ENCODE results near the gene LRRN3.

DNA sequence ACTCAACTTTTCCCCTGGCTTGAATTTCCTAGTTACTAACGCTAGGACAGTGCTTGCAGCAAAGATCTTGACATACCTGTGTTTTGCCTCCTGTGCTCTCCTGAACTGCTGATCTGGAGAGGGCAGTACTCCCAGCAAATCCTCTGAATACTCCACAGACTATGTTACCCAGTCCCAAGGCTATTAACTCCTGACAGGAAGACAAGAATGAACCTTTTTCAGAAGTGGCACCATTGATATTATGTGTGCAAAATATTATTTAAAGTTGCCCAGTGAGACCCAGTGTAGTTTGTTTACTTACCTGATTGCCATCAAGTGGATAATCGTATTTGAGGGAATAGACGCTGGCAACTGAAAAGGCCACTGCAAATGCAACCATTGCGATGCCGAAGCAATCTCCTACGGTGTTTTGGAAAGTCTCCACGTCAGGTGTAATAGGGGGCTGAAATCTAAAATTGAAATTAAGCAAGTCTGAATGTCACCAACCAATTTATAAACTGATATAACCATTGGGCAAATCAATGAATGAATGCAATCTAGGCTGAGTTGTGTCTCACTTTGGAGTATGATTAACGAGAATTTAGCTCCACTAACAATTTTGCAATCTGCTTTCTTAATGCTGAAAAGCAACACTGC is 20.0 kb downstream of the SLC26A3 start:
- RRBS = no CpG with 5 or more reads among the region's 8 CpGs

DNA sequence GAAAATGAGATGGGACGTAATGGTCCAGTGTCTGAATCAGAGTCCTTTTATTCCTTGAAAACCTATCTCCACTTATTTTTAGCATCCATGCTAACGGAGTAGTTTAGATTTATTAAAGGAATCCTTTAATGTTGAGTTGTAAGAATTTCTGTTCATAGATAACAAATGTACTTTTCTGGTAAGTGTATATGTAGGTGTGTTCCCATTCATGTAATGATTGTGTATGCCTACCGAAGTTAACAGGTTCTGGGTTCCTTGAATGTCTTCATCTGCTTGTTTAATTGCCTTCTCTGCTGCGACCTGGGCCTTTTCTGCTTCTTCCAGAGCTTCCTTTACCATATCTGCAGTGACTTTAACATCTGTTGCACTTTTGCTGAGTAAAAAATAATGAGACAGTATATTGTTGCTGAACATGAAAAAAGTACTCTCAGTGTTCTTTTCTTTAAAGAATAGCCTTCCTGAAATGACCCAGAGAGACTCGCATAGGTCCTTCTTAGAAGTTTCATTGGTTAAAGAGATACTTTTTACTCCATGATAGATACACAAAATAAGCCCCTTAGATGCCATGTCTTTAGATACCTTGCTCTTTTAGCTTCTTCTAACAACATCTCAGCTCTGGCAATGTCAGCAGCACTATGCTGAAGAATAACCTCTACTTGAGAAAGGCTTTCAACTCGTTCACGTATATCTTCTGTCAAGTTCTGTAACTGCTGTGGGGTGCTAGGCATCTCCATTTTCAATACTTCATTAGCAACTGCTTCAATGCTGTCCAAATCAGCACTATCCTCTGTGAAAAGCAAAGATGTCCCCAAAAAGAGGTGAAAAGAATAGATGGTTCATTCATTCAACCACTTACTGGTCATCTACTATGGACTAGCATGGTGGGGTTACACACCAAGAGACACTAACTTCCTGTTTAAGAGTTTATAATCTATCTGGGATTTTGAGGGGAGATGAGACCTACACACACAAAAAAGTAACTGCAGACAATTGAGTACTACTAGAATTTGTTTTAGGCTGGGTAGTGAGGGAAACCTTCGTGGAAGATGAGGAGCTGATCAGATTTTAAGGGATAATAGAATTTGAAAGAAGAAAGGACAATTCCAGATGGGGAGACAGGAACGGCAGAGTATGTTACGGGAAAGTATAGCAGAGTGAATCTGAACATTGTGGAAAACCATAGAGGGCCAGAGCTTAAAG is 38.2 kb downstream of the DLD start:
- RRBS = no CpG with 5 or more reads among the region's 10 CpGs

DNA sequence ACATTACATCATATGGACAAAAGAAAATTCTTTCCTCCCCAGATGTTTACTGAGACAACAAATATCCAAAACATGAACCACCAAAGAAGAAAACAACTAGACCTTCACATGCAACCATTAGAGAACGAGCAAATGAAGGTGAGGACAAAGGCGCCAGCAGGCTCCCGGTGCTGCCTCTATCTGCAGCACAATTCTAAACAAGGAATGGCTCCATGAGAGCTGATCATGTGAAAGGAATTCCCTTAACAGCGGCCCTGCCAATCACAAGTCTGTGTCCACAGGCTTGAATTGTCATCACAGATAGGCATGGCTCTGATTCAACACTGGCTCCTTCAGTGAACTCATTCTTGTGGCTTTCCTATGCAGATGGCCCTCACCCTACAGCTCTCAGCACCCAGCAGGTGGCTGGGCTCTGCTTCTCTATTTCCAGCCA is 36.3 kb downstream of the LAMB1 start:
- RRBS = no CpG with 5 or more reads among the region's 4 CpGs

DNA sequence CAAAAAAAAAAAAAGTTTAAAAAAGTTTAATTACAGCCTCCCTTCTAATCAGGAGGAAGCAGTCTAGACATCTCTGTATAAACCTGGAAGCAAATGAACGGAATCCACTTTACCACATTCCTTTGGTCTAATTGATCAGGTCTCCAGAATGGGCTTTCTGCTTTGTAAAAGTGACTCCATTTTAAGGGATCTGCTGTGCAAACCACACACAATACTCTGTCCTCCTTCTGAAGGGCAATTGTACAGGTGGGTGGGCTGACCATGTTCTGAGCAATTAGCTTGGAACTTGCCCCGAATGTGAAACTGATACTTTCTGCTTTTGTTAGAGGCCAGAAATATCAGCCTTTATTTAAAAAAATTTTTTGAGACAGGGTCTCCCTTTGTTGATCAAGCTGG is 2.8 kb downstream of the LAMB1 start:
- RRBS = no CpG with 5 or more reads among the region's 2 CpGs

- RRBS = no CpG with 5 or more reads among the region's 3 CpGs
Observed at GRCh38 chr7:108308773-108309466, 147.3 kb downstream of the NRCAM start.

DNA sequence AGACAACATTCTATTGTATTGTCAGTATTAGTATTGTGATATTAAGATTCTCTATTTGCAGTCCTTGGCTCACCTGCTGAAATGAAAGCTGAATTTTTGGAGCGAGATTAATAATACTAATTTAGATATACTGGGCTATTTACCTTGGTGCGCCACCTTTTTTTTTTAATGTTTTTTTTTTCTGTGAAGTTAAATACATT is 1.4 kb downstream of the DNAJB9 start:
- RRBS = no CpG with 5 or more reads among the region's 2 CpGs

DNA sequence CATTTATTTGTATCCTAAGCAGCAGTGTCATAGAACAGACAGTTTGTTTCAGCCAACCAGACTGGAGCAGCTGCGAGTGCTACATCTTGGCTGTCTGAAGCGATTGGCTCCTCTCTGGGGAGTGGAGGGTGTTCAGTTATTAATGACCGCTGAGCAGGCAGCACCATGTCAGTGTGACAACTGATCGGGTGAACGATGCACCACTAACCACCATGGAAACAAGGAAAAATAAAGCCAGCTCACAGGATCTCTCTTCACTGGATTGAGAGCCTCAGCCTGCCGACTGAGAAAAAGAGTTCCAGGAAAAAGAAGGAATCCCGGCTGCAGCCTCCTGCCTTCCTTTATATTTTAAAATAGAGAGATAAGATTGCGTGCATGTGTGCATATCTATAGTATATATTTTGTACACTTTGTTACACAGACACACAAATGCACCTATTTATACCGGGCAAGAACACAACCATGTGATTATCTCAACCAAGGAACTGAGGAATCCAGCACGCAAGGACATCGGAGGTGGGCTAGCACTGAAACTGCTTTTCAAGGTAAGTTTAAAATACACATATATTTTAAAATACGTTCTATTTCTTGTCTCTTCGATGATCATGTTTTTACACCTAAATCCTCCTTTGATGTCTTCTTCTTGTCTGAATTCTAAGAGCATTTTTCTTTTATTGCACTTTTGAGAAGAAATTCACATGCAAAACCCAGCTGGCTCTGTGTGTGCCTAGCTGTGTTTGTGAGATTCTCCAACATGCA is at the start of gene LRRN3:
Gene LRRN3 (plus strand): TSS at position 168 of the 759 bp plus-strand sequence.
- RRBS = 12% methylated on average over 1 of the region's 13 CpGs

GRCh38 chr7:111329150-111329912 is 233.0 kb downstream of the IMMP2L start:
- RRBS = no CpG with 5 or more reads among the region's 5 CpGs

- RRBS = no CpG with 5 or more reads among the region's 3 CpGs
Observed at GRCh38 chr7:111392422-111393104, 169.7 kb downstream of the IMMP2L start.

DNA sequence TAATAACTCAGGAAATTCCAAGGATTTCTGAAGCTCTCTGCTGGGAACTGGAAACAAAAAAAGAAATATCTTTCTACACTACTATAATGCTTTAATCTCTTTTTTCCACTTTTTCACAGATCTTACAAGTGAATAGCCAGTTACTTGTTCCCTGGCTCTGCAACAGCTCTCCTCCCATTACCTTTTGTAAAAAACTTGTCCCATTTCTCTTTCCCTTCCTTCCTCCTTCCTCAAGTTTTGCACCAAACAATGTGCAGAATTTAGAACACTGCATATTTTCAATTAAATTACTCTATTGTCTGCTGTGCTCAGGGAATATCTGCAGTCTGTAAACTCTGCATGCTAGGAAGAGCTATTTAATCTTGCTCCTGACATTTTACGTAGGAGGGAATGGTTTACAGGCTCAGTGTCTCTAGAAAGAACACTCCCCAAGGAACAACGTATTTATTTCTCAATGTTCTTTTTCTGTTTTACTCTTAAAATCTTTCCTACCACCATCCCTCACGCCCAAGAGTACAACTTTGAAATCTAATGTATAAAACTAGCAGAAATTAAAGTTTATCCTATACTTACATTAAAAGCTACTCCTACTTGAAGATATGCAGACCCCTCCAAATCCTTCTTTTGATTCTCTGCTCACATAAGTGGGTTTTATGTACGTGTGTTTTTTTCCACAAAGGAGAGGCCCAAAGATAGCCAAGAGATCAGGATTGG is 168.9 kb downstream of the IMMP2L start:
- RRBS = no CpG with 5 or more reads among the region's 4 CpGs

- RRBS = no CpG with 5 or more reads among the region's 5 CpGs
Observed at GRCh38 chr7:111399908-111400801, 162.1 kb downstream of the IMMP2L start.

DNA sequence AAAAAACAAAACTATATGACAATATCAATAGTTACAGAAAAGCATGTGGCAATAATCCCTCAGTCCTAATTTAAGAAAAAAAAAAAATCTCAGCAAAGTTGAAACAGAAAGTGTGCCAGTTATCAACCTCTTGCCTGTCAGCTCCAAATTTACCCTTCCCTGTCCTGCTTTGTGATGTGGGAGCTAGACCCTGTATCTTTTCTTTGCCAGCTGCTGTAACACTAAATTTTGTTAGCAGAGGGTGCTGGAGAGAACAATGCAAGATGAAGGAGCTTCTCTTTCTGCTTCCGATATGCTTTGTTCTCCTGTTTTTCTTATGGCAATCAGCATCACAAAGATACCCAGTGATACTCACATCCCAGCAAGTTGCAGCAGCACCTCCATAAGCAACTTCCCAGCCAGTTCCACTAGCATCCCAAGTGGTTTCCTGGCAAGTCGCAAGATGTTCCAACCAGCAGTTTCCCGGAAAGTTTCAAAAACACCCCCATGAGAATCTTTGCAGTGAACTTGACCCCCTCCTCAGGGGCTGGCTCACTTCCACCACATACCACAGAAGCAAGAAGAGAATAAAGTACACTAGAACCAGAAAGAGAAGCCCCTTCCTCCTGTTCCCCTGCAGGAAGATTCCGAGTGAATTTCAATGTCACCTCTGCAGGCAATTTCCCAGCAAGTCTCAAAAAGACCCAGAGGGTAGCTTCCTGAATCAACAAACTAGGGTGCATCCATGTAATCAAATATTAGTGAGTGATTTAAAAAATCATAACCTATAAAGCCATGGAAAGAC is 148.5 kb downstream of the IMMP2L start:
- RRBS = no CpG with 5 or more reads among the region's 4 CpGs

- RRBS = no CpG with 5 or more reads among the region's 2 CpGs
Observed at GRCh38 chr7:111439077-111439610, 123.1 kb downstream of the IMMP2L start.

DNA sequence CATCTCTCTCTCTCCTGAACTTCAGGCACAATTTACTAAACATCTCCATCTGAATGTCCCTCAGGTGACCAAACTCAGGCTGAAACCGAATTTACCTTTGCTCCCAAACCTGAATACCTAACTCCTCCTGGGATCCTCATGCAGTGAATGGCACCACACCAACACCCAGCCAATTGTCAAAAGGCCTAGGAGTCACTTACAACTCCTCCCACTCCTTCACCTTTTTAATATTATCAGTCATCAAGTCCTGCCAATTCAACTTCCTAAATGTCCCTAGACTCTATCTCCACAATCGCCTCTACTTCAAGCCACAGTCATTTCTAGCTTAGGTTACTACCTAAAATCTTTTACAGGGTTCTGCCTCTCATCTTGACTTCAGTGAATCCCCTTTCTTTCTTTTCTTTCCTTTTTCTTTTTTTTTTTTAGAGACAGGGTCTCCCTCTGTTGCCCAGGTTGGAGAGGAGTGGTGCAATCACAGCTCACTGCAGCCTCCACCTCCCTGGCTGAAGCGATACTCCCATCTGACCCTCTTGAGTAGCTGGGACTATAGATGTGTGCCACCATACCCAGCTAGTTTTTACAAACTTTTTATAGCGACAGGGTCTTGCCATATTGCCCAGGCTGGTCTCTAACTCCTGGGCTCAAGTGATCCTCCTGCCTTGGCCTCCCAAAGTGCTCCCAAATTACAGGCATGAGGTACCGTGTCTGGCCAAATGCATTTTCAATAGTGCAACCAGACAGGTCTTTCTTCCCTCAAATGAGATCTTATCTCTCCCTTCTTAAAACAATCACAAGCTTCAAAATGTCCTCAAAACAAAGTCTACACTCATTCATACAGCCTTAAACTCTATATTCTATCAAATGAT is 269.0 kb upstream of the IMMP2L start:
- RRBS = no CpG with 5 or more reads among the region's 5 CpGs

- RRBS = no CpG with 5 or more reads among the region's 7 CpGs
Observed at GRCh38 chr7:112150188-112151061, 55.8 kb downstream of the DOCK4 start.

GRCh38 chr7:112162068-112162769 is 44.0 kb downstream of the DOCK4 start:
- RRBS = no CpG with 5 or more reads among the region's 3 CpGs

DNA sequence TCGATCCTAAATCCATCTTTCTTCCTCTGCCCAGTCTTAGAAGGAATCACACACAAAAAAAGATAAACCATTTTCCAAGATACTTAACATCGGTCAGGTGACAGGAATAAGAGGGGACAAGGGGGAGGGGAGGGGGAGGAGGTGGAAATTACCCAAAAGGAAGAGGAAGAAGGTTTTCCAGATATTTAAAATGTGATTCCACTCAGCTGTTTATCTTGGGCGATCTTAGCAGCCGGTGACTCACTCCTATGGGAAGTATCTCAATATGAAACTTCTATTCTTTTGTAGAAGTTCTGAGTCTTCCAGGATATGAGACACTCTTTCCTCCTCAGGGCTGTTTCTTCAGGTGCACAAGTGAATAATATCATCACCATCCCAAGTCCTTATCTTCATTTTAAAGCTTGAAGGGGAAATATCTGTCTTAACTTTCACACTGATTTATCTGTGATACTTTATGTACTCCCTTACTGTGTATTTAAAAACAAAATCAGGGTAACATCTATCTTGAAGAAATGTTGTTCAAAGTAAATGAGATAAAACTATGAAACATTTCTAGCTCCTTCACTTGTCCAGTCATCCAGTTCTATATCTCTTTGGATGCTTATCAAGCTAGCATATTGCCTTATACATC is 13.9 kb downstream of the DOCK4 start:
- RRBS = no CpG with 5 or more reads among the region's 4 CpGs

DNA sequence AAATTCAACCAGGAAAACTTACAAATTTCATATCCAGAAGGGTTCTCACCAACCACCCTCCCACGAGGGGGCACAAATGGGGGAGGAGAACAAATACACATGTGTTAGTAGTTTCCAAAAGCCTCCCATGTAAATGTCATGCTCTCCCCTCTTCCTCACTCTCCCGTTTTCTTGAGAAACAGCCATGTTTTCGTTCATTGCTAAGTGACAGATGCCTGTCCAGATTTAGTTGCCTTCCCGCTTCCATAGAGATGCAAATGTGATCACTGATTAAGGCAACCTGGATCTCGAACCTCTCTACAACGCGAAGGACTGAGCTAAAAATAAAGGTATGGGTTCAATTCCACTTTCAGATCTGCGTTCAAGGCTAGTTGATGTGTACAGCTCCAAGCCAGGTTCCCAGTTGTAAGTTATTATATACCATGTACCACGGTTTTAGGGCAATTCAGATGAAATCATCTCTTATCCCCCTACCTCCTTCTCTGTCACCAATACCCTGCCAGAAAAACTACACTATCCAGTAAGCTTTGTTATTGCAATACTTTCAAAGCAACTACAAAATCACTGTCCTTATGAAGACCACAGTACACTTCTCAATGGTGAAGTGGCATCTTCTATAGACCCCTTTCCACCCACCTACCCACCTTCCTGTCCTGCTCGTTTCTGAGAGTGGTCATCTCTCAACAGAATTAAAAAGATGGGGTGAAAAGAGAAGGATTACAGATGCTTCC is 10.2 kb downstream of the DOCK4 start:
- RRBS = no CpG with 5 or more reads among the region's 10 CpGs

GRCh38 chr7:112203972-112204536 is 2.1 kb downstream of the DOCK4 start:
- RRBS = no CpG with 5 or more reads among the region's 10 CpGs